Measurements from ENCODE around the genes OST4, SLC30A3, C2orf16 and SUPT7L.

DNA sequence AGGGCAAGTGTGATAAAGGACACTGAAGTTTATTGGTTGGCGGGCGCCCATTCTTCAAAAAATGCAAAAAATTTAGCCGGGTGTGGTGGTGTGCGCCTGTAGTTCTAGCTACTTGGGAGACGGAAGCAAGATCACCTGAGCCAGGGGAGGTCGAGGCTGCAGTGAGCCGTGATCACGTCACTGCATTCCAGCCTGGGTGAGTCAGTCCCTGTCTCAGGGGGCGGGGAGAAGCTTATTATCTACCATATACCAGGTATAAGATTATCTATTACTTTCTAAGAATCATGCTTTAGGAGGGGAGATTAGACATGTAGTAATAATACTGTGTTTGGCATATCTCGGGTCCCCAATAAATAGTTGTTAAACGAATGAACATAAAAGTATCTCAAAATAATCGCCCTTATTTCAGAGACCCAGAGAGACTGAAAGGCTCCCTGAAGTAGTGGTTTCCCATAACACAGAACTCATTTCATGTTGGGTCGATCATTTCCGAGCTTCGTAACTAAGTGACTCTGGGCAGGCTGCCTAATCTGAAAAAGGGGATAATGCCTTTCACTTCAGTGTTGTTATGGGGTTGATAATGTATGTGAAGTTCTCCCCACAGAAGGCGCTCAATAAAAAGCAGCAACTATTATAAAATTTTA lies 1.2 kb upstream of the SELENOI start:
- PRO-cap, 3 experiments = no peak in any of the 3 experiments
- RAMPAGE, long total RNA, 2 experiments = no peak in any of the 2 experiments
- RRBS = no CpG with 5 or more reads among the region's 16 CpGs

GRCh38 chr2:26393009-26393863 lies 8.5 kb upstream of the DRC1 start:
- PRO-cap, 3 experiments = no peak in any of the 3 experiments
- RAMPAGE, long total RNA, 2 experiments = no peak in any of the 2 experiments
- RRBS = no CpG with 5 or more reads among the region's 5 CpGs

GRCh38 chr2:26771949-26773125 lies 8.3 kb downstream of the SLC35F6 start:
- PRO-cap, 3 experiments = peak in 3 of 3 experiments; most common plus-strand start chr2:26772648 (in 3); most common minus-strand start chr2:26772477 (in 3)
- RAMPAGE, long total RNA, 2 experiments = no peak in any of the 2 experiments
- RRBS = no CpG with 5 or more reads among the region's 14 CpGs

DNA sequence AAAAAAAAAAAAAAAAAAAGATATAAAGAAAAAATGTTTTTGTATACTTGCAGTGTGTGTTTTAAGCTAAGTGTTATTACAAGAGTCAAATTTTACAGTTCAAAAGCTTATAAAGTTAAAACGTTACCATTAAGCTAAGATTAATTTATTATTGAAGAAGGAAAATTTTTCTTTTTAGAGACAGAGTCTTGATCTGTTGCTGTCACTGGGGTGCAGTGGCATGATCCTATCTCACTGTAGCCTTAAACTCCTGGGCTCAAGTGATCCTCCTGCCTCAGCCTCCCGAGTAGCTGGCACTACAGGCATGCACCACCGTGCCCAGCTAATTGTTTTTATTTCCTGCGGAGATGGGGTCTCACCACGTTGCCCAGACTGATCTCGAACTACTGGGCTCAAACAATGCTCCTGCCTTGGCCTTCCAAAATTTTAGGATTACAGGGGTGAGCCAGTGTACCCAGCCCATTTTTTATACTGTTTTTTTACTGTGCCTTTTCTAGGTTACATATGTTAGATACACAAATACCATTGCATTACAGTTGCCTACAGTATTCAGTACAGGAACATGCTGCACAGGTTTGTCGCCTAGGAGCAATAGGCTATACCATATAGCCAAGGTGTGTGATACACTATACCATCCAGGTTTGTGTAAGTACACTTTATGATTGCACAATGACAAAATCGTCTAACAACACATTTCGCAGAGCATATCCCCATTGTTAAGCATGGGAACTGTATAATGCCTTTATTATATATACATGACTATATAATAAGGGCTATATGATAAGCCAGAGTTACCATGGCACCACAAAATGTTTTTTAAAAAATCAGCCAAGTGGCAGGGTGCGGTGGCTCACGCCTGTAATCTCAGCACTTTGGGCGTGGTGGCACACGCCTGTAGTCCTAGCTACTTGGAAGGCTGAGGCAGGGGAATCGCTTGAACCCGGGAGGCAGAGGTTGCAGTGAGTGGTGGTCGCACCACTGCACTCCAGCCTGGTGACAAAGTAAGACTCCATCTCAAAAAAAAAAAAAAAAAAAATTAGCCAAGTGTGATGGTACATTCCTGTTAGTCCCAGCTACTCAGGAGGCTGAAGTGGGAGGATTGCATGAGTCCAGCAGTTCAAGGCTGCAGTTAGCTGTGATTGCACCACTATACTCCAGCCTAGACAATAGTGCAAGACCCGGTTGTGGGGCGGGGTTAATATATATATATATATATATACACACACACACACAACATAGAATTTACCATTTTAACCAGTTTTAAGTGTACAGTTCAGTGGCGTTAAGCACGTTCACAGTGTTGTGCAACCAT lies 3.0 kb upstream of the CENPA start:
- PRO-cap, 3 experiments = no peak in any of the 3 experiments
- RAMPAGE, long total RNA, 2 experiments = no peak in any of the 2 experiments
- RRBS = no CpG with 5 or more reads among the region's 20 CpGs

DNA sequence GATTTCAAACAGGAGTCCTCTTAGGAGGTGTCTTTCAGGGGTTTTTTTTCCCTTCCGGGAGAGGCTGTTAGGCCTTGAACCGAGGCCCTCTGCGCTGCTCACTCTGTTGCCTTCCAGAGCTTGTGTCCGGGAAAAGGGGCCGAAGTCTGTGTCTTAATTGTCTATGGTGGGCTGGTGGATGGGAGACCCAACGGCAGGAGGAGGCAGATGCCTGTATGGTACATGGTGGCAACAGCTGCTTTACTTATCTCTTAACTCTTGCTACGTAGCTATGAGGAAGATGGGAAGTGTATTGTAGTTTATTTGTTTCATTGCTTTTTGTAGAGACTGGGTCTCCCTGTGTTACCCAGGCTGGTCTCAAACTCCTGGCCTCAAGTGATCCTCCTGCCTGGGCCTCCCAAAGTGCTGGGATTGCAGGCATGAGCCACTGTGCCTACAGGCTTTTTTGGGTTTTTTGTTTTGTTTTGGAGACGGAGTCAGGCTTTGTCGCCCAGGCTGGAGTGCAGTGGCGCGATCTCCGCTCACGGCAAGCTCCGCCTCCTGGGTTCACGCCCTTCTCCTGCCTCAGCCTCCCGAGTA lies 1.0 kb downstream of the CENPA start:
- PRO-cap, 3 experiments = no peak in any of the 3 experiments
- RAMPAGE, long total RNA, 2 experiments = no peak in any of the 2 experiments
- RRBS = 5% methylated on average over 3 of the region's 16 CpGs

- PRO-cap, 3 experiments = peak in 2 of 3 experiments; most common plus-strand start chr2:26912641 (in 2); most common minus-strand start chr2:26912627 (in 2)
- RAMPAGE, long total RNA, 2 experiments = no peak in any of the 2 experiments
- RRBS = 15% methylated on average over 4 of the region's 12 CpGs
Measured at GRCh38 chr2:26912482-26912964, 57.9 kb upstream of the MAPRE3 start.

DNA sequence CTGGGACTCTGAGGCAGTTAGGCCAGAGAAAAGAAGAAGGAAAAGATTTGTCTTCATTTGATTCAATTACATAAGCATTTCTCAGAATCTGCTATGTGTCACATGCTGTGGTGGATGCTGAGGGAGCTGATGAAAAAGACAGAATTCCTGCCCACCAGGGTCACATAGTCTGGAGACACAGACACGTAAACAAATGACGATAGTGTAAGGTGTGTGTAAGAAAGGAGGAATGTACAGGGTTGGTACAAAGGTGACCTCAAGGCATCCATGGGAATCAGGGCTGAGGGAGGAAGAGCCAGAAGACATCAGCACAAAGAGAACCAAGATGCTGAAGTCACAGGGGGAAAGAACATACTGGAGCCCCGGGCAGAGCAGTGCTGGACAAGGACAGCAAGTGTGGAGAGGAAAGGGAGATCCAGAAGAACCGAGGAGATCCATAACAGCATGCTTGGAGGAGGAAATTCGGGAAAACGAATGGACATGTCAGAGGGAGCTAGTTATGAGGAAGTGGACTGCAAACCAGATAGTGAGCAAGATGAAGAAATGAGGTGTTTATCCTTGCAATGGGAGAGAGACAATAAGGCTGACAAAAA lies 1.2 kb upstream of the MAPRE3 start:
- PRO-cap, 3 experiments = no peak in any of the 3 experiments
- RAMPAGE, long total RNA, 2 experiments = no peak in any of the 2 experiments
- RRBS = no CpG with 5 or more reads among the region's 6 CpGs

DNA sequence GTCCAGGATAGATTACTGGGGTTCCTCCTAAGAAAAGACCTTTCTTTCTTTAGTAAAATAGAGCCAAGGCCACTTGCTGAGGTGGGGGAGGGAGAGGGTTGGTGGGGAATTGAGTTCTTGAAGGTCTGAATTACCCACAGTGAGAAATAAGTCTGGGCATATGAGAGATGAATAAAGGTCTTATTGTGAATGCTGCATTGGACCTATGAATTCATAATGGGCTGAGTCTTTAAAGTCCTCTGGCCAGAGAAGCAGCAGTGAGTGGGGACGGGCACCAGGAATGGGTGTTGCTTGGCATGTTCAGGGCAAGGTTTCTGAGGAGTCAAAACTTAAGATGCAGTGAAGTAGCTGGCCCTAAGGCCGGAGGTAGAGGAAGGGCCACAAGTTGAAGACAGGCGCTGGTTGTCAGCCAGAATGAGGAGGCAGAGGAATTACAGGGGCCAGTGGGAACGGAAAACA lies 10.6 kb downstream of the MAPRE3 start:
- PRO-cap, 3 experiments = no peak in any of the 3 experiments
- RAMPAGE, long total RNA, 2 experiments = start-site peak on the plus strand in 1 of 2 experiments, centred at position 260 of the sequence, 230 reads per replicate
- RRBS = no CpG with 5 or more reads among the region's 4 CpGs

GRCh38 chr2:27023096-27023566 lies 9.6 kb upstream of the TMEM214 start:
- PRO-cap, 3 experiments = no peak in any of the 3 experiments
- RAMPAGE, long total RNA, 2 experiments = no peak in any of the 2 experiments
- RRBS = no CpG with 5 or more reads among the region's 5 CpGs

DNA sequence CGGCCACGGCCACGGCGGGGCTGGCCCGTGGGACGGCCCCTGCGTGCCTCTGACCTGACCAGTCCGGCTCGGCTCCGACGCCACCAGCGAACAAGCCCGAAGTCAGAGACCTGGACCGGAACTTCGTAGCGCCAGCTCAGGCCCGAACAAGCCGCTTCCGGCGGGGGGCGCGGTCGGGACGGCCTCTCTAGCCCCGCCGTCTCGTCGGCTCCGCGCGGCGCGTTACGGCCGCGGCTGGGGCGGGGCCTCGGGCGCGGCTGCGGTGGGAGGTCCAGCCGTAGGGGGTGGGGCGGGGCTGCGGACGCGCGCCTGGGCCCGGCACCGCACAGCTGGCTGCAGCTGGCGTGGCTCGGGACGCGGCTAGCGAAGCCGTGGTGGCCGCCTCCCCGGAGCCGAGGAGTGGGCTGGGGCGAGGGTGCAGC lies at the start of gene OST4:
OST4 (minus strand) TSS at position 108 of the 422 bp plus-strand sequence.
- PRO-cap, 3 experiments = peak in 3 of 3 experiments; most common plus-strand start position 274 of the sequence (in 2); most common minus-strand start position 104 of the sequence (in 2)
- RAMPAGE, long total RNA, 2 experiments = start-site peak on the minus strand in 2 of 2 experiments, centred at positions 124 to 132 of the sequence, 3,555 to 15,186 reads per replicate
- RRBS = 2% methylated on average over 24 of the region's 59 CpGs

DNA sequence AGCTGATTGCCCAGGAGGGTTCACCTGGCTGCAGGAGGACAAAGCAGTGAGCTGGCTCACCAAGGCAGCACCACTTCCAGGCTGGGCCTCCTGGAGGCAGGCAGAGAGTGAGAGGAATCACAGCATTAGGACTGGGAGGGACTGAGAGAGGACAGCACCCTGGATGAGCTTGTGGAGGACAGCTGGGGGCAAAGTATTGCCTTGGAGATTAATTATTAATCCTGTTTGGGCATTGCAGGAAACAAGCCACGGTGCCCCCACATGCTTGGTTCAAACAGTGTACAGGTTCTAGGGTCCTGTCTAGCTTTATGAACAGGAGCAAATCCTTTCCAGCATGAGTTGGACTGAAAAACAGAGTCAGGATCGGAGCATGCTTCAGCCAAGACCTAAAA lies 7.3 kb downstream of the KHK start:
- PRO-cap, 3 experiments = no peak in any of the 3 experiments
- RAMPAGE, long total RNA, 2 experiments = no peak in any of the 2 experiments
- RRBS = no CpG with 5 or more reads among the region's 2 CpGs

DNA sequence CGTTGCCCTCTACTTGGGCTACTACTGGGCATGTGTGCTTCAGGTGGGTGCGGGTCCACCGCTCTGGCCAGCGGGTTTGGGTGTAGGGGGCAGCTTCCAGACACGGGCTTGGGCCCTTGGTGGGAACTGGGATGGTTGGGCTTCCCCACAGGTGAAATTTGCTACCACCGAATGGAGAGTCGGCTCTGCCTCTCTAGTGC lies 305 bp downstream of the ABHD1 start:
- PRO-cap, 3 experiments = no peak in any of the 3 experiments
- RAMPAGE, long total RNA, 2 experiments = no peak in any of the 2 experiments
- RRBS = no CpG with 5 or more reads among the region's 7 CpGs

DNA sequence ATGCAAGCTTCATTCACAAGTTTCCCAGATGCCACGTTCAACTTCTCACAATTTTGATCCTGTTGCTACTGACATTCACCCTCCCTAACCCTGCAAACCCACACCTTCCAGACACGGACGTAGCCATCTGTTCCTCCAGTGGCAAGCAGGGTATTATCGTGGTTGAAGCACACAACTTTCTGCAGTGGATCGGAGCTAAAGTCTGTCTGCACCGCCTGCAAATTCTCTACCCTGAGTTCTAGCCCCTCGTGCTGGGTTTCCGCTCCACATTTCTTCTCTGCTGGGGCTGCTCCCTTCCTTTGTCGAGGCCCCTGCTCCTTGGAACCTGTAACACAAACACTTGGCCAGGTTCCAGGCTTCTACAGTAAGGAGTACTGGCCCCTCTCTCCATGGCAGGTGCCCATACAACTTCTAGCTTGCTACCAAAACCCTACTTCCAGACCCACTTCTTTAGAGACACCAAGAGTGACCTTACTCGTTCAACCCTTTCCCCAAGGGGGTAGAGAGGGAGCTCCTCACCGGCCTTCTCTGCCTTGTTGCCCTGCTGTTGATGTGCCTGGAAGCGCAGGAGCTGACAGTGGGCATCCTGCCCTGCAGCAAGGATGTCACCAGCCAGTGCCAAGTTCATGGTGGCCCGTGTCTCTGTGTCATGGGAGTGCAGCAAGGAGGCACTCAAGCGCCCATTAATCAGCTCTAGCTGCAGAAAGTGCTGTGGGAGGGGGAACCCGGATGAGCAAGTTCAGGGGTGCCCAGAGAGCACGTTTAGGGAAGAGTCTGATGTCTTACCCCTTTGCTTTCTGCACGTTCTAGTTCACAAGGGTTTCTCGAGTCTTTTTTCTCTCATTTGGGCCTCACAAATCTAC lies 1.2 kb downstream of the PREB start:
- PRO-cap, 3 experiments = no peak in any of the 3 experiments
- RAMPAGE, long total RNA, 2 experiments = no peak in any of the 2 experiments
- RRBS = no CpG with 5 or more reads among the region's 18 CpGs

- PRO-cap, 3 experiments = peak in 3 of 3 experiments; most common plus-strand start chr2:27212805 (in 1); most common minus-strand start chr2:27212964 (in 2)
- RAMPAGE, long total RNA, 2 experiments = start-site peak on the minus strand in 1 of 2 experiments, at chr2:27212992-27213035 at its widest, 25 reads per replicate
- RRBS = no CpG with 5 or more reads among the region's 29 CpGs
Measured at GRCh38 chr2:27212664-27213450, 789 bp upstream of the SLC5A6 start.

GRCh38 chr2:27262745-27263611 lies at the start of gene SLC30A3:
SLC30A3 (minus strand) TSS chr2:27263047.
- PRO-cap, 3 experiments = peak in 3 of 3 experiments; most common plus-strand start chr2:27263185 (in 2); most common minus-strand start chr2:27263047 (in 3)
- RAMPAGE, long total RNA, 2 experiments = start-site peak on the plus strand in 1 of 2 experiments, at chr2:27263192-27263350 at its widest, 26 to 29 reads per replicate; start-site peak on the minus strand in 1 of 2 experiments, at chr2:27263046-27263070 at its widest, 171 reads per replicate
- RRBS = 1% methylated on average over 45 of the region's 73 CpGs

- PRO-cap, 3 experiments = no peak in any of the 3 experiments
- RAMPAGE, long total RNA, 2 experiments = start-site peak on the plus strand in 1 of 2 experiments, at chr2:27323770-27324376 at its widest, 5 reads per replicate
- RRBS = no CpG with 5 or more reads among the region's 2 CpGs
Measured at GRCh38 chr2:27323941-27324445, 1.1 kb upstream of the MPV17 start.

- PRO-cap, 3 experiments = peak in 1 of 3 experiments; most common plus-strand start chr2:27537422 (in 1)
- RAMPAGE, long total RNA, 2 experiments = start-site peak on the plus strand in 2 of 2 experiments, at chr2:27537368-27537429 at its widest, 182 to 589 reads per replicate
- RRBS = no CpG with 5 or more reads among the region's 1 CpG
Measured at GRCh38 chr2:27537277-27537492, at the start of gene C2orf16. C2orf16 (plus strand) TSS chr2:27537386.

- PRO-cap, 3 experiments = peak in 3 of 3 experiments; most common plus-strand start chr2:27663889 (in 3); most common minus-strand start chr2:27663404 (in 2)
- RAMPAGE, long total RNA, 2 experiments = start-site peak on the plus strand in 2 of 2 experiments, at chr2:27663433-27663917 at its widest, 23 to 535 reads per replicate; start-site peak on the minus strand in 2 of 2 experiments, at chr2:27663381-27663639 at its widest, 238 to 335 reads per replicate
- RRBS = 2% methylated on average over 9 of the region's 52 CpGs
Measured at GRCh38 chr2:27663265-27664051, at the start of gene SUPT7L. SUPT7L (minus strand) TSS chr2:27663614.

DNA sequence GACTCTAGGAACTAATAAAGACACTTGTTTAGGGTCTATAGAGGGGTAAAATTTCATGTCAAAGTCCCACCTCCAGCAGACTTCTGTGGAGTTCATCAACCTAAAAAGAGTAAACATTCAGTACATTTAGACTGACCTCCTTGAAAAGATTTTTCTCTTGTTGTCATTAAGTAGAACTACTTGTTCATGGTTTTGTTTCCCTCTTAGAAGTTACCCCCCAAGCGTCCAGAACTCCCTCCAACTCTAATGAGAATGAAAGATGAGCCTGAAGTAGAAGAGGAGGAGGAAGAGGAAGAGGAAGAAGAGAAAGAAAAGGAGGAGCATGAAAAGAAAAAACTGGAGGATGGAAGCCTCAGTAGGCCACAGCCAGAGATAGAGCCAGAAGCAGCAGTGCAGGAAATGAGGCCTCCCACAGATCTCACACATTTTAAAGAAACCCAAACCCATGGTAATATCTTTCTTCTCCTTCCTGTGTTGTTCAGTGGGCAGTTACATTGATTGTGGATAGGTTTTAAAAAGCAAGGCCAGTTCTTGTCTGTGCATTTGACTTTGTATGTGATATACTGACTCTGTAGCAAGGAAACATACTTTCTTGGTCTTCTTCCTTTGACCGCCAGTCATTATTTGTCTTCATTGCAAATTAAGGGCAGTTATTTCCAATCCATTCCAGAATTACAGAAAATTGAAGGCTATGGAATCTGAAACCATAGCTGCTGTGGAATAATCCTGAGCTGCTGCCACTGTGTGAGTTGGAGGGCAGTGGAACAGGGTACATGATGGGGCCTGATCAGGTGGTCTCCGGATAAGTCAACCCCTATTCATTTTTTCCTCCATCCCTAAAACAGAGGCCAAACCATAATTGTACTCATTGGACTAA lies 21.4 kb downstream of the SLC4A1AP start:
- PRO-cap, 3 experiments = no peak in any of the 3 experiments
- RAMPAGE, long total RNA, 2 experiments = no peak in any of the 2 experiments
- RRBS = no CpG with 5 or more reads among the region's 3 CpGs

DNA sequence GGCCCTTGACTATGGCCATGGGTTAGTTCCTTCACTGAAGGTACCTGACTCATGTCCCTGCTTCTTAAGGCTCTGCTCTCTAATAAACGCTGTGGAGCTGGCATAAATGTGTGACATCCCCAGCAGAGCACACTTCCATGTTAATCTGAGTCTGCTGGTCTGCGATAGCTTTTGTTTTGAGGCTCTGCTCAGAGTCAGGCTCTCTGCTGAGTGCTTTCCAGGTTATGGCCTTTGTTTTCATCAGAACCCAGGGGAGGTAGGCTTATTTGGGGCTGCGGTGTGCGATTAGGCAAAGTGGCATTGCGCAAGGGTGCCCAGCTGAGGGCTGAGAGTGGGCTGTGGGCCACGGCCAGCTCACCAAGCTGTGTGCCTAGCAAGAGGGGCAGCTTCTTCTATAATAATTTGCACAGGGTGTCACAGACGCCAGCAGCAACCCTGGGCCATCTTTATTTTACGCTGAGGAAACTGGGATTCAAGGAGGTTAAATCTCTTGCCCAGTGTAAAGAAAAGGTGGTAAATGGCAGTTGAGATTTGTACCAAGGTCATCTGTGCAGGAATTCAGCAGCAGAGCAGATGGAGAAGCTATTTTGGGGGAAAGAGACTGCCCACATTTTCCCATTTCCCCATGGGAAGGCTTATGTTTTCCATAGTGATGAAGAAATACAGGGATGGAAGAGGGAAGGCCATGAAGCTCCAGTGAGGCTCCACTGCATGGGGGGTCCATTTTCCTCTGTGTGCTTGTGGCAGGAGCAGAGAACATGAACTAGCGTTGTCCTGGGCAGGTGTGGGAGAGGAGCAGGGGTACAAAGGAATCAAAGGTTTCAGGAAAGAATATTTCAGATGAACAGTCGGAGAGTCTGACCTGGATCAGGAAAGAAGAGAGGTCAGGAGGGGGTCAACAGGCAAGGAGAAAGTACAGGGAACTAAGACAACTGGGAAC lies 25.7 kb downstream of the MRPL33 start:
- PRO-cap, 3 experiments = no peak in any of the 3 experiments
- RAMPAGE, long total RNA, 2 experiments = start-site peak on the plus strand in 1 of 2 experiments, centred at position 730 of the sequence, 7 reads per replicate
- RRBS = no CpG with 5 or more reads among the region's 10 CpGs